Thyroid gland (tissue), 7 donors: ENCODE measurements around a stretch of chr2.

DNA sequence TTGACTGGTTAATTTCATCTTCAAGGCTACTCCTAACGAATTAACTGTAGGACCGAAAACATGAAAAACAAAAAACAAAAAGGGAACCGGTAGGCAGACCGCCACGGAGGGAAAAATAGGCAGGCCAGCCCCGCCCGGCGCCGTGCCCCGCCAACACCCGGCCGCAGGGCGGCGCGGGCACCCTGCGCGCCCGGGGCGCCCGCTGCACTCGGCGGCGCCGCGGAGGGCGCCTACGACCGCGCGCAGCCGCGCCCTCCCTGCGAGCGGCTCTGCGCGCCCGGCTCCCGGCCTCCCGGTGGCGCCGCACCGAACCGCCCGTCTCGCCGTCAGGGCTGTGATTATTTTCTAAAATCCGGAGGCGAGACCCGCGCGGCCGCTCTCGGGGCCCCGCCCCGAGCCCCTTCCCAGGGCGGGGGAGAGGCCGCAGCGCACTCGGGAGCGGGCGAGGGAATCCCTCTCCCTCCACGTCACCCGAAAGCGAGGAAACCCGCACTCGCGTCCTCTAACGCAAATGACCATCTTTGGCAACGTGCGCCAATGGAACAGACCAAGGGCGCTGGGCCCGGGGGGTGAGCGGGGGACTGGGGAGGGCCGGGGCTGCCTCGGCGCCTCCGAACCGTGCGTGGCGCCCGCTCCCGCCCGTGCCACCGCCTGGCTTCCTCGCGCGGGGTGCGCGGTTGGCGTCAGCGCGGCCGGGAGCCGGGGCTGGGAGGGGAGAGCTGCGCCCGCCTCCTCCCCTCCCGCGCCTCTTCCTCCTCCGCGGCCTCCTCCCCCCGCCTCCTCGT, 490 bp upstream of the FOSL2 start:
- PRO-cap, 2 experiments, result peak in 2 of 2 experiments; most common plus-strand start position 207 of the sequence (in 2); most common minus-strand start position 653 of the sequence (in 2)
- RAMPAGE, long total RNA, 5 experiments, result no peak in any of the 5 experiments

DNA sequence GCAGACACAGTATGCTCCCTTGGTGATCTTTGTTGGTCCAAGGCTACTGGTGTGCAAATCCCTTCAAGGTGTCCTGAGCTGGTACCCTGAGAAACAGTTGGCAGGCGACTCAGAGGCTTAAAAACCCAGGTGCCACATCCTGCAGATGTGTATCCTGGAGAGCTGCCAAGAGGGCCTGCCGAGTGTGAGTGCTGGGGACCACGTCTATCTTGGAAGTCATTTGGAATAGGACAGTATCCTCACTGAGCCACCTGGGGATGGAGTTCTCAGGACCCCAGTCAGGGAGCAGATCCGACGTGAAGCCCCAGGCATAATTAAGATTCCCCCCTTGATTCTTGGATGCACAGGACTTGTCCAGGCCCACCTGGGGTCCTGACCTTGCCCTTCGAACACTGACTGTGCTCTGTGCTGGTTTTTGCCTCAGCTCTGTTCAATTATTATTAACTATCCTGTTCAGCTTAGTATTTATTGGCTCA, 11.0 kb downstream of the FOSL2 start:
- PRO-cap, 2 experiments, result no peak in any of the 2 experiments
- RAMPAGE, long total RNA, 5 experiments, result no peak in any of the 5 experiments

DNA sequence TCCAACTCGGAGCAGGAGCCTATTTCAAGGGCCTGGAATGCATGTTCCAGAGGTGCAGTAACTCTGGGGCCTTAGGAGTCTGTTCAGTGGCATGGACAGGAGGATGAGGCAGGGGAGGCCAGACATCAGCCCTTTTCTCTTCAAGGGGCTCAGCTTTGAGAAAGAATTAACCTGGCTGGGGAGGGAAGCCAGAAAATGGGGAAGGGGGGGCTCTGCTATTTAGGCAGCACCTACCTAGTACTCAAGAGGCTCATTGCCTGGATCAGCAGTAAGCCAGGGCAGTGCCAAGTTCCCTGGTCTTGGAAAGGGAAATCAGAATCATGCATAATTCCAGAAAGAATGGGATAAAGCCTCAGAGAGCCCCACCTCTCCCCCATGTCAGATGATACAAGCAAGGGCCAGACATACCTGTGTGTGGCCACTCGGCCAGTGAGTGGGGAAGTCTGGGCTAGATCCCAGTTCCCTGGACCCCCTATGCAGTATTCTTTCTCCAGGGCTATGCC, 12.3 kb downstream of the FOSL2 start:
- PRO-cap, 2 experiments, result no peak in any of the 2 experiments
- RAMPAGE, long total RNA, 5 experiments, result no peak in any of the 5 experiments

DNA sequence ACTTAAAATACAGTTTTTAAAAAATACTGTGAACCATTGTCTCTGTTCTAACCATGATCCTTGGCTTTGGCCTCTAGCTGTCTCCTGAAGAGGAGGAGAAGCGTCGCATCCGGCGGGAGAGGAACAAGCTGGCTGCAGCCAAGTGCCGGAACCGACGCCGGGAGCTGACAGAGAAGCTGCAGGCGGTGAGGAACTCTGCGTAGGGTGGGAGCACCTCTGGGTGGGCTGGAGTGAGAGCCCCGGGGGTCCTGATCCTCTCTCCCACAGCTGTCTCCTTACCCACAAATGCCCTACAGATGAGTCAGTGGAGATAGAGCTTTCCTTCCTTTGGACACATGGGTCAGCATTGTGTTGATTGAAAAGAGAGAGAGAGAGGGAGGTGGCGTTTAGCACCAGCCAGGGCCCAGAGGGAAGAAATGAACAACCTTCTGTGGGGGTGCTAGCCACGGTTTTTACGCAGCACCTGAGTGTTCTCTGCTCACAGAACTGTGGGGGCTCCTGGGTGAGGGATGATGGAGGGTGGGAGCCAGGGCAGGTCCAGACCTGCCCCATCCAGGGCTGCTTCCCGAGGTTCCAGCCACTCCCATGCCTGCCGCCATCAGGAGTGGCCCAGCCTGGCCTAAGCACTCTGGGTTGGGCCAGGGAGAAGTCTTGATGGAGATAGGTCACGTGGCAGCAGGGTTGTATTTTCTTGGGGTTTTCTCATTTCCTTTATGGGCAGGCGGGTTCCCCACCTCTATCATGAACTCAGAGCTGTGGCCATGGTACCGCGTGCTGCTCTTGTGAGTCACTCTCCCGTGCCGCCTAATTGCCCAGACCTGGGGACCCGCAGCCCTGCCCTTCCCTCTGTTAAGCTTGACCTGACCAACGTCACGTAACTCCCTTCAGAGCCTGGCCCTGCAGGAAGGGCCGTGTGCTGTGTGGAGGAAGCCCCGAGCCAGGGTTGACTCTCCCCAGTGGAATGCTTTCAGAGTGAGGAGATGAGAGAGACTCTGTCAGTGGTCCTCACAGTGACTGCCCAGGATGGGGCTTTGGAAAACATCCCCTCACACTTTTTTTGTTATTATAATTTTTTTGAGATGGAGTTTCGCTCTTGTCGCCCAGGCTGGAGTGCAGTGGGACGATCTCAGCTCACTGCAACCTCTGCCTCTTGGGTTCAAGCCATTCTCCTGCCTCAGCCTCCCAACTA, 16.4 kb downstream of the FOSL2 start:
- PRO-cap, 2 experiments, result no peak in any of the 2 experiments
- RAMPAGE, long total RNA, 5 experiments, result no peak in any of the 5 experiments

- PRO-cap, 2 experiments, result no peak in any of the 2 experiments
- RAMPAGE, long total RNA, 5 experiments, result no peak in any of the 5 experiments
Observed at GRCh38 chr2:28422019-28422389, 29.3 kb downstream of the FOSL2 start.

GRCh38 chr2:28447934-28448797, 47.7 kb upstream of the PLB1 start:
- PRO-cap, 2 experiments, result no peak in any of the 2 experiments
- RAMPAGE, long total RNA, 5 experiments, result no peak in any of the 5 experiments

DNA sequence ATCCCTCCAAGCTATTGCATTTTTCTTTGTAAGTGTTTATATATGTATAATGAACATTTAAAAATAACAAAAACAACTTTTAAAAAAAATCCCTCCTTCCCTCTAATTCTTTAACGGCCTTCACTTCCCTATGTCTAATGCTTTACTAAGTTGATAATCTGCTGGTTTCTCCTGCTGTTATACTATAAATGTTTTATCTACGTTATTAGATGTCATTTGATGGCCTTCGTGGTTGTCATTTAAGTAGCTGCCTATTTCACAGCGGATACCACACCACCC, 51.9 kb downstream of the PLB1 start:
- PRO-cap, 2 experiments, result no peak in any of the 2 experiments
- RAMPAGE, long total RNA, 5 experiments, result no peak in any of the 5 experiments

DNA sequence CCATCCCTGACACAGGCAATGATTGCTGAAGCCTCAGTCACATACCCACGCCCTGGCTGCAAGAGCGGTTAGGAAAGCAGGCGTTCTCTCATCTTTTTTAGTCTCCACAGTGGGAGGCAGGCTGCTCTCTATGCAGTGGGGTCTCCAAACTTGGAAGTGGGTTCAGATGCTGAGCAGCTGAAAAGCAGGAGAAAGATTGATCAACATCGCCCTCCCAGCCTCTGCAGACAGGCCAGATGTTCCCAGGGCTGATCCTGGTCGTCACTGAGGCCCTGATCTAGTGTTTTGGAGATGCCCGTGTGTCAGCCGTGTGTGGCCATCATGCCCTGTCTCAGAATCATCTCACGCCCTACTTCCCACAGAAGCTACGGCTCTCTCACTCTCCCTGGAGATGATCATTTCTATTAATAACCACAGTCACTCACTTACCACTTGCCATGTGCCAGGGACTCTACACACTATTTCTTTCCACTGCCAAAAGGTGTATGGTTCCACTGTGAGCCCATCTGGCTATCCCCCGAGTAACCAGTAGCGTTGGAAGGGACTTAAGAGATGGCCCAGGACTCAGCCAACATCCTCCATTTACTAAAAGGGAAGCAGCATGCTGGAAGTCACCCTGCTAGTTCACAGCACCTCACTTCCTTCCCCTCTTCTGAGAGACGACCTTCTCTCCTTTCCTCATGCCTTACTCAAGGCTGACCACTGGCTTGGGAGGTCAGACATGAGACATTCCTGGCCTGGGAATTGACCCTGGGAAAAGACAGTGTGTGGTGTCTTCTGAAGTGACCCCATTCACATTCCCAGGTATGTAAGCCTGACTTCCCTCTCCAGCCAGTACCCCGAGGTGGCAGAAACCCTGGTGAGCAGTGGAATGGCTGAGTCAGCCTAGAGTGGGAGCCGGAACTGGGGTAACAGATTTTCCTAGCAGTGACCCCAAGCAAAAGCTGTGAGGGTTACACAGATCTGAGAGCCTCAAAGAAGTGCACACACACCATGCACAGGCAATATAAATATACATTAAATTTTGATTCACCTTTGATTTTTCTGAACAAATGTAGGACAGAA, 92.2 kb downstream of the PLB1 start:
- PRO-cap, 2 experiments, result no peak in any of the 2 experiments
- RAMPAGE, long total RNA, 5 experiments, result no peak in any of the 5 experiments

- PRO-cap, 2 experiments, result no peak in any of the 2 experiments
- RAMPAGE, long total RNA, 5 experiments, result no peak in any of the 5 experiments
Observed at GRCh38 chr2:28600218-28600812, 104.5 kb downstream of the PLB1 start.

GRCh38 chr2:28603341-28603708, 107.5 kb downstream of the PLB1 start:
- PRO-cap, 2 experiments, result no peak in any of the 2 experiments
- RAMPAGE, long total RNA, 5 experiments, result no peak in any of the 5 experiments

- PRO-cap, 2 experiments, result peak in 1 of 2 experiments; most common plus-strand start chr2:28627130 (in 1); most common minus-strand start chr2:28626972 (in 1)
- RAMPAGE, long total RNA, 5 experiments, result no peak in any of the 5 experiments
Observed at GRCh38 chr2:28626616-28627657, 124.7 kb upstream of the PPP1CB start.

DNA sequence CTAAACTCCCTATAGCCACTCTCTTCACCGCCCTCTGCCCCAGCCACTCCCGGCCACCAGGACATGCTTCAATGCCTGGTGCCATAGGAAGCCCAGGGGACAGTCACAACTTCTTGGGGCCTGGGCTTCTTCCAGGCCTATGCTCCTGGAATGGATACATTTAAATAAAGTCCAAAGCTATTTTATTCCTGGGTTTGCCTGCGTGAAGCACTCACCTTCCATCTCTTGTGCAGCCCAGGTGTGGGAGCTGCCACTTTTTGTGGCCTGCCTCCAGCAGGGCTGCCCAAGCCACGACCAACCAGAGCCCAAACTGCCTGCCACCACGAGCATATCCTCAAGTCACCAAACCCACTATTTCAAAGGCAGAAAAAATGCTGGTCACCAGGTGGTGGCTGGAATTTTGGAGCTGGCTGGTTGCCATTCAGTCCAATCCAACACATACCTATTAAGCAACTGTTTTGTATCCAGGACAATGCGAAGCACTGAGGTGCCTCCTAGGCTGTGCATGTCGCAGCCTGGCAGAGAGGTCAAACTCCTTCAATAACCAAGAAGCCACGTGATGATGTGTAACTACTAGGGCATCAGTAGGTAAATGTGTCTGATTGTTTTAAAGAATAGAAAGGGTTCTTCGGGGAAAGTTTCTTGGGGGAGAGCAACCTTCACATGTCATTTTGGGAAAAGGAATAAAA, 108.4 kb upstream of the PPP1CB start:
- PRO-cap, 2 experiments, result no peak in any of the 2 experiments
- RAMPAGE, long total RNA, 5 experiments, result no peak in any of the 5 experiments

- PRO-cap, 2 experiments, result peak in 1 of 2 experiments; most common plus-strand start chr2:28648471 (in 1)
- RAMPAGE, long total RNA, 5 experiments, result no peak in any of the 5 experiments
Observed at GRCh38 chr2:28648093-28648642, 103.5 kb upstream of the PPP1CB start.

GRCh38 chr2:28905995-28907221, 11.9 kb downstream of the WDR43 start:
- PRO-cap, 2 experiments, result no peak in any of the 2 experiments
- RAMPAGE, long total RNA, 5 experiments, result no peak in any of the 5 experiments

GRCh38 chr2:28908670-28908961, 14.1 kb downstream of the WDR43 start:
- PRO-cap, 2 experiments, result no peak in any of the 2 experiments
- RAMPAGE, long total RNA, 5 experiments, result no peak in any of the 5 experiments

DNA sequence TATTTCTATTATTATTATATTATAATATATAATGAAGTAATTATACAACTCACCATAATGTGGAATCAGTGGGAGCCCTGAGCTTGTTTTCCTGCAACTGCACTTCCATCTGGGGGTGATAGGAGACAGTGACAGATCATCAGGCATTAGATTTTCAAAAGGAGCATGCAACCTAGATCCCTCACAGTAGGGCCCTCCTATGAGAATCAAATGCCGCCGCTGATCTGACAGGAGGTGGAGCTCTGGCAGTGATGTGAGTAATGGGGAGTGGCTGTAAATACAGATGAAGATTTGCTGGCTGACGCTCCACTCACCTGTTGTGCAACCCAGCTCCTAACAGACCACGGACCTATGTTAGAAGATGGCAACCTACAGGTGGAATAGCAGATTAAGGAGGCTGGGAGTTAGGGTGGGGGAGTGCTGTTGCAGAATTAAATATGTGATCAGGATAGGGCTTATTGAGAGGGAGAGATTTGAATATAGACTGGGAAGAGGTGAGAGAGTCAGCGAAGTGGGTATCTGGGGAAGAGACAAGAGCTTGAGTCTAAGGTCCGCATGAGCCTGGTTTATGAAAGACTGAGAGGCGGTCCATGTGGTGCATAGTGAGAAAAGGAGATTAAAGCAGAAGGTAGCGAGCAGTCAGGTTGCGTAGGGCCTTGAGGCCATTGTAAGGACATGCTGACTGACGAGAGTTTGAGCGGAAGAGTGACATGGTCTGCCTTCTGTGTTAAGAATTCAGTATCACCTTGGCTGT, 31.4 kb upstream of the TOGARAM2 start:
- PRO-cap, 2 experiments, result no peak in any of the 2 experiments
- RAMPAGE, long total RNA, 5 experiments, result no peak in any of the 5 experiments

GRCh38 chr2:29000512-29000802, 19.4 kb downstream of the TOGARAM2 start:
- PRO-cap, 2 experiments, result no peak in any of the 2 experiments
- RAMPAGE, long total RNA, 5 experiments, result no peak in any of the 5 experiments

GRCh38 chr2:29017896-29018449, 36.9 kb downstream of the TOGARAM2 start:
- PRO-cap, 2 experiments, result no peak in any of the 2 experiments
- RAMPAGE, long total RNA, 5 experiments, result no peak in any of the 5 experiments

GRCh38 chr2:29113732-29114490, 1.3 kb upstream of the CLIP4 start:
- PRO-cap, 2 experiments, result peak in 1 of 2 experiments; most common plus-strand start chr2:29114411 (in 1)
- RAMPAGE, long total RNA, 5 experiments, result start-site peak on the plus strand in 1 of 5 experiments, at chr2:29114124-29114219 at its widest, 27 reads per replicate

DNA sequence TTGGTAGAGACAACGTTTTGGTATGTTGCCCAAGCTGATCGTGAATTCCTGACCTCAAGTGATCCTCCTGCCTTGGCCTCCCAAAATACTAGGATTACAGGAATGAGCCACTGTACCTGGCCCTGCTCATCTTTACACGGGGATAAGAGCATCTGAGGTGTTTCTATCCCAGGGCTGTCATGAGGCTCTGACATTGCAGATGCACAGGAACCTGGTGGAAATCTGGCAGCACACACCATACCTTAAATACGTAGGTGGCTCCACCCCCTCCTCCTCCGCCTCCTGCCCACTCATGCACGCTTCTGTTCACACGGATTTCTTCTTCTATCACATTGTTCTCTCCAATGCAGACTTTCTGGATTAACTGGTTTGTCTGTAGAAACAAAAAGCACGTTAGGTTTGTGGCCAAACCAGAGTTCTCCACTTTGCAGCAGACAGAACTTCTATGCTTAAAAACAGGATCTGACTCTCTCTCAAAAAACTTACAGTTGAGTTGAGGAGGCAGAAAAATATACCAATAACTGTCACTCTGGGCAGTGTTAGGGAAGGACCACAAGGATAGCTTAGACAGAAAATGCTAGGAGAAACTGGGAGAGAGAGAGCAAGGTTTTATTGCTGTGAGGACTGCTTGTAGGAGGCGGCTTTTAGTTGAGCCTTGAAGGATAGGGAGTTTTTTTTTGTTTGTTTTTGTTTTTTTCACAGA, 118.3 kb downstream of the CLIP4 start:
- PRO-cap, 2 experiments, result peak in 1 of 2 experiments; most common plus-strand start position 423 of the sequence (in 1); most common minus-strand start position 216 of the sequence (in 1)
- RAMPAGE, long total RNA, 5 experiments, result no peak in any of the 5 experiments